Tibial nerve (tissue), 3 donors: Measurements from ENCODE around the gene ACTA1.

DNA sequence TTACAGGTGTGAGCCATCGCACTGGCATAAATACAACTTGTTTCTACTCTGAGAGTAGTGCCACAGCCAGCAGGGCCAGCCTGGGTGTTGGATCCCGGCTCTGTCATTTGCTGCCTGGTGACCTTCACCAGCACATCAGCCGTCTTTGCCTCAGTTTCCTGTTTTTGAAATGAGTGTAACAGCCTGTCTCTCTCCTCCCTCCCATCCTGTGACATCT, 23.7 kb downstream of the COQ8A start:
- PRO-cap, result no peak
- RAMPAGE, long total RNA, 3 experiments, result no peak in any of the 3 experiments

- PRO-cap, result no peak
- RAMPAGE, long total RNA, 3 experiments, result no peak in any of the 3 experiments
These were observed 24.0 kb downstream of the COQ8A start for GRCh38 chr1:226964094-226964448.

DNA sequence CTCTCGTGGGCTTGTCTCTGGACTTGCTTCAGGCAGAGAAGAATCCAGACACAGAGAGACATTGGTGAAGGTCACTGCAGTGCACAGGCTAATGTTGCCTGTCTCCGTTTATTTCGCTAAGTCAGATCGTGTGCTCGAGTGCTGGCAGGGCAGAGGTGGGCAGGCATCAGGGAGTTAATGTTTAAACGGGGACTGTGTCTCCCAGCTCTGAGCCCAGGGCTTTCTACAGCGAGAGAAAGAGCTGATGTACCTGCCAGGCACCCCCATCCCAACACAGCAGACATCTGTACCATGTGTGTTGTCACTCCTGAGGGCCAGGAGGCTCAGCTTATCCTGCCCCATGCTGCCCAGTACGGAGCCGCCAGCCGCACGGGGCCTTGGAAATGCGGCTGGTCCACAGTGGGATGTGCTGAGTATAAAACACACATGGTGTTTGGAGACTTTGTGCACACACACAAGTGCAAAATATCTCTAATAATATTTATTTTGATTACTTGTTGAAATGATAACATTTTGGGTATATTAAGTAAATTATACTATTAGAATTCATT, 35.0 kb downstream of the COQ8A start:
- PRO-cap, result no peak
- RAMPAGE, long total RNA, 3 experiments, result no peak in any of the 3 experiments

DNA sequence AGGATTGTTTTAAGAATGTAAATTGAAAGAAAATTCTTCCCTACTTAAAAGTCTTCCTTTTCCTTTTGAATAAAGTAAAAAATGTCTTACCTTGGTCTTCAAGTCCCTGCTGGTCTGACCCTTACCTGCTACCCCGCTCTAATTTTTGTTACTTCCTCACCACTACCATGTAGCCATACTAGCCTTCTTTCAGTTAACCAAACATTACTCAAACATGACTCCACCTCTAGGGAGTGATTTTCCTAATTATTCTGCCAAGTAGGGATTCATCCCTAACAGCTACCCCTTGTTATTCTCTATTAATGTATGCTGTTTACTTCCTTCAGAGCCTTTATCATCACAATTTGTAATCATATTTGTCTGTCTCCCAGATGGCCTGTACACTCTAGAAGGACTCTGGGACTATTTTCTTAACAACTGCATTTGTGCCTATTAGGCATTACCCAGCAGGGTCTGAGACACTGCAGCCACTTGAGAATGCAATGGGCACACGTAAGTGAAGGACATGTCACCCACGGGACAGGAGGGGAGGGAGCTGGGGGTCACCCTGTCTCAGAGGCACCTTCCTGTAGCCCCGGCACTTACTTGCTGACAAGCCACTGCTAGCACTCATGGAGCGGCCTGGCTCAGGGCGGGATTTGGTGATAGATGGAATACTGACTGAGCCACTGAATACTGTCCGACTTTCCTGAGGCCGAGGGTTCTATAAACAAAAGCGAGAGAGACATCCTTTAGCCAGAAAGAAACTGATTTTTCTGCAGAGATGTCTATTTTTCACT, 64.5 kb downstream of the COQ8A start:
- PRO-cap, result no peak
- RAMPAGE, long total RNA, 3 experiments, result start-site peak on the minus strand in 1 of 3 experiments, centred at position 209 of the sequence, 10 reads per replicate

DNA sequence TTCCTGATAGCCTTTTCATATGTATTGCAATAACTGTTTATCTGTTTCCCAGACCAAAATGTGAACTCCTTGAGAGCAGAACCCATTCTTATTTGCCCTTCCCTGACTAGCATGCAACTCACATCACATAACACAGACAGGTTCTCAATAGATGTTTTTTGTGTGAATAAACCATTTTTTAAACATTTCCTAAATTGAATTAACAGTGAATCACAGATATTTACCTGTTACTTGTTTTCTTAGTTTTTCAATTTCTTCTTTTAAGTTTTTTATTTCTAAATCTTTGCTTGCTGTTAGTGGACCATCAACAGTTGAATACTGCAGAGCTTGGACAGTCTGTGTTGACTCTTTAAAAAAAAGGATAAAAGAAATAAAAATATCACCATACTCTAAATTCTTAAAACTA, 188.8 kb downstream of the COQ8A start:
- PRO-cap, result no peak
- RAMPAGE, long total RNA, 3 experiments, result start-site peak on the minus strand in 2 of 3 experiments, centred at positions 158 to 282 of the sequence, 17 to 18 reads per replicate

GRCh38 chr1:227181913-227183106, 136.0 kb downstream of the CDC42BPA start:
- PRO-cap, result no peak
- RAMPAGE, long total RNA, 3 experiments, result no peak in any of the 3 experiments

GRCh38 chr1:227285498-227286253, 32.6 kb downstream of the CDC42BPA start:
- PRO-cap, result no peak
- RAMPAGE, long total RNA, 3 experiments, result no peak in any of the 3 experiments

DNA sequence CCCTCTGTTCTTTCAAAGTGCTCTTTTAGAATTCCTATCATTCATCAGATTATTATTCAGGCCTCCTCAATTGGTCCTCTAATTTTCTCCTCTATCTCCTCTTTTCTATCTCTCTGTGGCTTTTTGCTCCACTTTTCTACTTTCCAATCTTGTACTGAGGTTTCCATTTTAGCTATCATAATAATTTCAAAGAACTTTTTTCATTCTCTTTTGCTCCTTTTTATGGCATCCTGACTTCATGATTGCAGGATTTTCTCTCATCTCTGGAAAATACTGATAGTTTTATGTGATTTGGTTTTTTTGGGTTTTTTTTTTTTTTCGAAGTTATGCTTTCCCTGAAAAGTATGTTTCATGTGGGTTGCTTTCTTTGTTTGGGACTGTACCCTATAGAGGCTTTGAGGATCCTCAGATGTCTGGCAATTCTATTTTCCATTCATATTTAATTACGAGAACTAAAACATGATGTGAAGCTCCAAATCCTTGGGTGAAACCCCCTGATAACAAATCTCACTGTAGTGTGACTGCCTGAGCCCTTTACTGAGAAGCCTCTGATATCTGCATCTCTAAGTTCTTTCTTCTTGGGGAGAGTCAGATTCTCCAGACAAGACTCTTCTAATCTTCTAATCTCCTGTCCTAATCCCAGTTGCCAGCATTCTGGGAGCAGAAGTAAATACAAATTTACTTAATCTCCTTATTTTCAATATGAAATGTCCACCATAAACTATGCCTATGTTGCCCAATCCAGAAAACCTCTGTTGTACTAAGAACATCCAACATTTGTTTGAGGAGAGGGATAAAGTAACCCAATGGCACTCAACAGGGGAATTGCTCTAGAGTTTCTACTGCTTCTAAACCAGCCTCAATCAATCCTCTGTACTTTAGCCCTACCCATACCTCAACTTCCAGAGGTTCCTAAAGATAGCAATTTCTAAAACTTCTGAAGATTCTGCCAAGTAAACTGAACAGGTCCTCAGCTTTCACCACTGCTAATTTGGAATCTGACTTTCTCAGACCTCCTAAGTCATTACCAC, 15.3 kb downstream of the CDC42BPA start:
- PRO-cap, result no peak
- RAMPAGE, long total RNA, 3 experiments, result no peak in any of the 3 experiments

- PRO-cap, result no peak
- RAMPAGE, long total RNA, 3 experiments, result no peak in any of the 3 experiments
These were observed 22.3 kb upstream of the ARF1 start for GRCh38 chr1:228059742-228061000.

DNA sequence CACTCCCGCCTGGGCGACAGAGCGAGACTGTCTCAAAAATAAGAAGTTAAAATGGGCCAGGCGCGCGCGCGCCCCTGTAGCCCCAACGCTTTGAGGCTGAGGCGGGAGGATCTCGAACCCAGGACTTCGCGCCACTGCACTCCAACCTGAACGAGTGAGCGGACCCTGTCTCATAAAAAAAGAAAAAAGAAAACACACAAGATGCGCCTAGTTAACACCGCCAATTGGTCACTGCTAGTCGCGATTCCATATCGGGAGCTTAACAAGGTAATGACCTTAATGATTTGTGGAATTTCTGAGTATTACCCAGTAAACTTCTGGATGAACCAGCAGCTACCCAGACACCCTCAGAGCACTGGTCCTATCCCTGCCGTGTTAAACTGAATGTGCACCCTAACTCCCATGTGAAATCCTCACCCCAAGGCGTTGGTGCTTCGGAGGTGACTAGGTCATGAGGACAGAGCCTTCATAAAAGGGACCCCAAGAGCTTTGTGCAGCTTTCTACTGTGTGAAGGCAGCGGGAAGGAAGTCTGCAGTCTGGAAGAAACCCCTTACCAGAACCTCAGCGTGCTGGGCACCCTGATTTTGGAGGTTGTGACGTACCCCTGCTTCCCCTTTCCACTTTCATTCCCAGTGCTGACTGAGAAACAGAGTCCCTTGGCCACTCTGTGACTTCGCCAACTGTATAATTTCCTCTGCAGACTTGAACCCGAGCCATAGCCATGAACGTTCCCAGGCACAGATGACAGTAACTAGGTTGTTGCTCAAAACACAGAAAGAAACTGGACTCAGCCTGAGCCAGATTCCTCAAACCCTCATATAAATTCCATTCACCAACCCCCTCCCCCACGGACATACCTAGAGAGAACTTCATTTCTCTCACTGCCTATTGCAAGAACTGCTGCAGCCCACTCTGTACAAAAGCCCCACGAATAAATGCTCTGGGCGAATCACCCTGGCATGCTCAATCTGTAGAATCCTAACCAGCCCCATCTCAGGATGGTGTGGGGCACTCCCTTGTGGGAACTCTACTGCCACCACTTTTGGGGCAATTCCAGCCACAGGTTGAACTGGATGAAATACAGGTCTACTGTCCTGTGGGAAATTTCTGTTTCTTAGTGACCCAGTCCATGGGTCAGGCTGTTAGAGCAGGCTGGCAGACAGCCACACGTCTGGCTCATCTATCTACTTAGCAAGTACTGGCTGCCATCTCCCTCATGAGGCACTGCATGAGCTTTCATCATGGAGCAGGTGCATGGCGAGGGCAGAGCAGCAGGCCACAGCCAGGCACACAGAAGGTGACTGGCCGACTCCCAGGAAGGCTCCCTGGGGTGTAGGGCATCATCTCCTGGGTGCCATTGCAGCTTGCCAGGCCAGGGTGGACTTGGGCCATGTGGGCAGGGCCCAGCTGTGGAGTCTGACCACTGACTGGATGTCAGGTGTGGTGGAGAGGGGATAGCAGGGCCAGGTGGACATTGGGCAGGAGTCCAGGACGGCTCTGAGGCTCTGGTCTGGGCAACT, 1.2 kb upstream of the C1orf35 start:
- PRO-cap, result no peak
- RAMPAGE, long total RNA, 3 experiments, result no peak in any of the 3 experiments

GRCh38 chr1:228150356-228151089, 793 bp downstream of the GJC2 start:
- PRO-cap, result bidirectional peak, plus-strand start at chr1:228150778, minus-strand start at chr1:228150586
- RAMPAGE, long total RNA, 3 experiments, result no peak in any of the 3 experiments

DNA sequence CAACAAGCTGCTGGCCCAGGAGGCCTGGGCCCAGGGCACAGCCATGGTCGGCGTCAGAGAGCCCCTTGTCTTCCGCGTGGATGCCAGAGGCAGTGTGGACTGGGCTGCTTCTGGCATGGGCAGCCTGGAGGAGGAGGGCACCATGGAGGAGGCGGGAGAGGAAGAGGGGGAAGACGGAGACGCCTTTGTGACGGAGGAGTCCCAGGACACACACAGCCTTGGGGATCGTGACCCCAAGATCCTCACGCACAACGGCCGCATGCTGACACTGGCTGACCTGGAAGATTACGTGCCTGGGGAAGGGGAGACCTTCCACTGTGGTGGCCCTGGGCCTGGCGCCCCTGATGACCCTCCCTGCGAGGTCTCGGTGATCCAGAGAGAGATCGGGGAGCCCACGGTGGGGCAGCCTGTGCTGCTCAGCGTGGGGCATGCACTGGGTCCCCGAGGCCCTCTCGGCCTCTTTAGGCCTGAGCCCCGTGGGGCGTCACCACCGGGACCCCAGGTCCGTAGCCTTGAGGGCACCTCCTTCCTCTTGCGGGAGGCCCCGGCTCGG, 46.5 kb downstream of the TRIM11 start:
- PRO-cap, result no peak
- RAMPAGE, long total RNA, 3 experiments, result no peak in any of the 3 experiments

DNA sequence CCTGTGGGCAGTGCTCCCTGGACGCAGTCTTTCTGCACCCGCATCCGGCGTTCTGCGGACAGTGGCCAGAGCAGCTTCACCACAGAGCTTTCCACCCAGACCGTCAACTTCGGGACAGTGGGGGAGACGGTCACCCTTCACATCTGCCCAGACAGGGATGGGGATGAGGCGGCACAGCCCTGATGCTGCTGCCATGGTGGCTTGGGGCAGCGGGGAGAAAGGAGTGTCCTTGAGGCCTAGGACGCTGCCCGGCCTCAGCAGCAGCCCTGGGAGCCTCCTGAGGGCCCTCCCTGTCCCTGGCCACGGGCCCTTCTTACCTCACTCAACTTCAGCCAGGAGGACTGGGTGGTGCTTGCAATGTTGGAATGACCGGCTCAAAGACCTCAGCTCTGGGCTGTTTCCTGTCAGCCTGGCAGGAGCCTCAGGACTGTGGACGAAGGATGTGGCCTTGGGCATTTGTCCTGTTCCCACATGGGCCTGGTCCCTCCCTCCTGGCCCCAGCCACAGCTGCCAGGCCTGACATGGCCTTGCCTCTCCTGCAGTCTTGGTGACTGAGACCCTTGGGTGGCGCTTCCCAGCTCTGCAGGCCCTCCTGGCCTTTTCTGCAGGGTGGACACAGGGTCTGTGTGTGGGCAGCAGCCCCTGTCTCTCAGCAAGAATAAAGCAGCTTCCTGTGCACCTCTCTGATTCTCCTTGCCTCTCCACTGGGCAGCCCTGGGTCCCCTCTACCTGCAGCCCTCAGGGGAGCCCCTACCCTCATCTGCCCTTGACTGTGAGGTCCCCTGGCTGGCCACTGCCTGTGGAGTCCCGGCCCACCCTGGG, 45.9 kb downstream of the TRIM11 start:
- PRO-cap, result no peak
- RAMPAGE, long total RNA, 3 experiments, result no peak in any of the 3 experiments

GRCh38 chr1:228379204-228379586, 27.4 kb downstream of the TRIM11 start:
- PRO-cap, result no peak
- RAMPAGE, long total RNA, 3 experiments, result no peak in any of the 3 experiments

DNA sequence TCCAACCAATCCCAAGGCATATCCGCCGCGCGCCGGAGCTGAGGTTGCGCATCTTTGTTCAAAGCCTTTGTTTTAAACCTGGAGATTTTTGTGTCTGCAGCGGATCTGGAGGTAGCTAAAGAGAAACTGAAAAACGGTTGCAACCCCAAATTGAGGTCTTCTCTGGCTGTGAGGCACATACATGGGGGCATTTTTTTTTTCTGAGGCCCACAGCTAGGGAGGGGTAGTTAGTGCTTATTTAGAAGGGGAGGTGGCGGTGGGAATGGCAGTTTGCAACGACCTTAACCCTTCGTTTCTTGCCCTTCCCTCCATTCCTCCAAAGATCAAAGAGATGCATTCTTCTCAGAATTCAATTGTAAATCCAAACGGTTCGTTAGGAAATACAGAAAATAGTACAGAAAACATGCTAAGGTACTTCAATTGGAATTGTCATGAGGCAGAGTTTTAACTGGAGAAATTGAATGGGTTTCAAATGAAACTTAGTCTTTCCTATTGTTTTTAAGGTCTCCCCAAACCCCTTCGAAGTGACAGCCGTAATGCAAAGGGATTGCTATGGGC, 7.0 kb downstream of the H2BC26 start:
- PRO-cap, result no peak
- RAMPAGE, long total RNA, 3 experiments, result no peak in any of the 3 experiments

DNA sequence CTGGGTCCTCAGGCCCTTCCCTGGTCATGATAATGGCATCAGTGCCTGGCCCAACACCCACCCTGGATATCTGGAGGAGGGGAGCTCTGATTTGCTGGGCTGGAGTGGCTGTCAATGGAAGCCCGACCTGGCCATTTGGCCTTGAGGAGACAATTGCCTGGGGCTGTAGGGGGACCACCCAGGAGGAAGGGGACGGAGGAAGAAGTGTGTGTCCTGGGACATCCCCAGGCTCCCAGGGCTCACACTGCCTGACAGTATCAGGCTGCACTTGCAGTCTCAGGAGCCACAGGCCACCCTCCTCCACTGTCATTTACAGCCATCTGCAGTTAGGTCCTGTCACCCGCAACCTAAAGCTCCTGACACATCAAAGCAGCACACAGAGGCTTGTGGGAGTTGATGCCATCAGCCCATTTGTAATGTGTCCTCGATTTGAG, 7.9 kb upstream of the RNF187 start:
- PRO-cap, result no peak
- RAMPAGE, long total RNA, 3 experiments, result no peak in any of the 3 experiments

- PRO-cap, result no peak
- RAMPAGE, long total RNA, 3 experiments, result no peak in any of the 3 experiments
These were observed 114.8 kb downstream of the RHOU start for GRCh38 chr1:228850093-228850516.

DNA sequence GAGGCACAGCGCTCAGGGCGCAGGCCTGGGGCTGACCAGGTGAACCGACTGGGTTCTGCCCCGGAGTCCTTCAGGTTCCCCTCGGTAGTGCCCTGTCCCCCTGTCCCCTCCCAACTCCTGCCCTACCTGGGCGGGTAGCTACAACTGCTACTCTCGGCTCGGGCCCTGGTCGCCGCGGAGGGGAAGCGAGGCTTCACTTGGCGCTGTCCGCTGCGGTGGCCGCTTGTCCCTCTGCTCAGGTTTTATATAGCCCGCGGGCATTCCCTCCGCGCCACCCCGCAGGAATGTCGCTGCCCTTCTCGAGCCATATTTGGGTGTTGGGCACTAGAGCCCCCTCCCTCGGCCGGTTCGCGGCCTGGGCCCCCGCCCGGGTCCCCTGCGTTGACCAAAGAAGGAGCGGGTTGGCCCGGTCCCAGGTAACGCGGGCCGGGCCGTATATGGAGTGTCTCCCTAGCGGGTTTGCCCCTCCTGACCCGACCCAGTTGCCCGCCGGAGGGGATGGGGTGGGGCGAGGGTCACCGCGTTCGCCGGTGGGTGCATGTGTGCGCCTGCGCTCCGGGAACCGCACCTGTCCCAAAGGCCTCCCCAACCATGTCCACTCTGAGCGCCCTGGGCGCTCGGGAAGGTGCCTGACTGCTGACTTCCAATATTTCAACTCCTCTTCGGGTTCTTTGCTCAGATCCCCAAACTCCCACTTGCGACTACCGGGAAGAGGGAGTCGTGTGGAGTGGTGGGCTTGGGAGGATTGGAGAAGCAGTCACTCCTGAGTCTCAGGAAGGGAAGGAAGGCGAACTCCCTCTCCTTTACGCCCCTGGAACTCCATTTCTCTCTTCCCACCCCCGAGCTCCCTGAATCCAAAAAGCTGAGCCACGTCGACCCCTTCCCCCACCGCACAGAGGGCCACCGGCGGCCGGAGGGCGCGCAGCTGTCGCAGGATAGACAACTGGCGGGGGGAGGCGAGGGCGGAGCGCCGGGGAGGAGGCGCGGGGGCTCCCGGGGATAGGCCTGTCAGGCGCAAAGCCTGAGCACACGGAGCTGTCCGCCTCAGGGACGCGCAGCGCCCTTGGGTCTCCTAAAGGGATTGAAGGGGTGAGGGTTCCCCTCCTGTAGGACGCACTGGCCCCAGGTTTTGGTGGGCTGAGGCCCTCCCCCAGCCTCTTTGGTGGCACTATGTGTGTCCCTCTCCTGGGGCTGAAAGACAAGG, at the start of gene ACTA1:
Gene ACTA1 (minus strand): TSS at position 217 of the 1,204 bp plus-strand sequence.
- PRO-cap, result no peak
- RAMPAGE, long total RNA, 3 experiments, result no peak in any of the 3 experiments

DNA sequence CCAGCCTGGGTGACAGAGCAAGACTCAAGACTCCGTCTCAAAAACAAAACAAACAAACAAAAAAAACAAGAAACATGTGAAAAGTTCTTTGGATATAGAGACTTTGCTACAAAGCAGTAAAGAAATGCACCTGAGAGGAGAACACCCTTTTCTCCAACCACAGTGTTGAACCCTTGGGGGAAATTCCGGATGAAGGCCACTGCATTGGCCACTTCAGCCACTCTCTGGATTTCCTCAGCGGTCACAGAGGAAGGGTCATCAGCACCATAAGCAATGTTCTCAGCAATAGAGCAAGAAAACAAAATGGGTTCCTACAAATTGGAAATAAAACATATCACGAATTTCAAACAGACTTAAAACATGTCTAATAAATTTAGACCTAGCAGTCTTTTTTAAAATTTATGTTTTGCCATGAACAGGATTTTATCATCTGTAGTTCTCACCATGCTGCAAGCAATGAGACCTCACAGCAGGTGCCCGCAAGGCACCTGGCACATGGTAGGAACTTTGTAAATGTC, 17.7 kb upstream of the NUP133 start:
- PRO-cap, result no peak
- RAMPAGE, long total RNA, 3 experiments, result start-site peak on the minus strand in 2 of 3 experiments, centred at positions 242 to 252 of the sequence, 20 to 30 reads per replicate

DNA sequence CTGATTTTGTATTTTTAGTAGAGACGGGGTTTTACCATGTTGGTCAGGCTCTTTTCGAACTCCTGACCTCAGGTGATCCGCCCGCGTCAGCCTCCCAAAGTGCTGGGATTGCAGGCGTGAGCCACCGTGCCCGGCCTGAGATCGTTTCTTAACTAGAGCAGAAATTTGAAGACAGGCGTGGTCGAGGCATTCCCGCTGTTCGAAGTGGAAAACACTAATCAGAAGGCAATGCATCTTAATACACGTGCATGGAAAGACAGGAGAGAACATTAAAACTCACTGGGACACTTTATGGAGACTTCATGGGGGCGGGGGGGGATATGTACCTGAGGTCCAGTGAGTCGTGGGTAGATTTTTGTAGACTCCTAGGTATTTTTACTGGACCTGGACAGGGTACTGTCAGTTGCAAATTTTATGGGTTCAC, 1.0 kb upstream of the ABCB10 start:
- PRO-cap, result no peak
- RAMPAGE, long total RNA, 3 experiments, result no peak in any of the 3 experiments